Cerebral cortex (tissue), 2 donors: ENCODE measurements around the genes ZFP28, SMIM17, ZNF543, ZNF548, ZNF416, ZNF134, ZNF587B and ZSCAN18.

DNA sequence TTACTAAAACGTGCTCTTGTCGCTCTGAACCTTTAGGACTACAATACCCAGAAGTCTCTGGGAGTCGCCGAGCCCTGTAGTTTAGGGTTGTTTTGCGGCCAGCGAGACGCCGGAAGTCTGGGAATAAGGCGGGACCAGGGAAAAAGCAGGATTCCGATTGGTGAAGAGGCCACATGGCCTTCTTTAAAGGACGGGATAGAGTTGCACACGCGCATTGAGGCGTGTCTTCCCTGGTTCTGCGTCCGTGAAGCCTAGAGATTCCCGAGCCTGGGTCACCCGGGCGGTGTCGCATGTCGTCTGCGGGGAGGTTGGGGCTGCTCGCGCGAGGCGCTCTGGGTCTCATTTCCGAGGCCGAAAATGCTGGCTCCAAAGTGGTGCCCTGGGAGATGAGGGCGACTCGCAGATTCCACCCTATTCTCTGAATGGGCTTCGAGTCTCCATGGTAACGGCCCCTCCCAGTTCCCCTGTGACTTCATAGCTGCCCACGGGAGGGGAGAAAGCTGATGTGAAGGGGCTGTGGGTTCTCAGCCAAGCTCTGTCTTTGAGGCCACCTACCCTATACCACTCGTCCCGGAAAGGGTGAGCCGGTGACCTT, 522 bp upstream of the ZSCAN5A start:
- PRO-cap, 2 experiments, result peak in 1 of 2 experiments; most common plus-strand start position 214 of the sequence (in 1); most common minus-strand start position 108 of the sequence (in 1)

GRCh38 chr19:56538151-56539469, at the start of gene ZFP28:
TSS of gene ZFP28 (plus strand) at chr19:56538948.
- PRO-cap, 2 experiments, result peak in 1 of 2 experiments; most common plus-strand start chr19:56538506 (in 1); most common minus-strand start chr19:56538431 (in 1)

DNA sequence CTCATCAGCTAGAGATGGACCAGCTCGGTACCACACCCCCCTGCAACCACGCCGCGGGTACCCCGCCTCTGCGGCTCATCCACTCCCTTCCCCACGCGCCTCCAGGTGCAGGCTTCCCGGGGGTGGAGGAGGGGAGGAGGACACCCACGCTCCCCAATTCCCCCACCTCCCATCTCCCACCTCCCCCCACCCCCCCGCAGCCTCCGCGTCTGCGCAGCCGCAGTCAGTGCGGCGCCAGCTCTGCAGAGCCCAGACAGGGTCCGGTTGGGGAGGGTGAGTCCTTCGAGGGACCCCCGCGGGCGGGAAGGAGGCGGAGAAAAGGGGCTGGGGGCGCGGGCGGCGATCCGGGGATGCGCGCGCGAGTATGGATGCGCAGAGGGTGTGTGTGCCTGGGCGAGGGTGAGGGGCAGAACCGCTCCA, at the start of gene SMIM17:
Gene SMIM17, plus strand, starts transcription at position 222 of the 420 bp plus-strand sequence.
- PRO-cap, 2 experiments, result peak in 1 of 2 experiments; most common plus-strand start position 226 of the sequence (in 1)

DNA sequence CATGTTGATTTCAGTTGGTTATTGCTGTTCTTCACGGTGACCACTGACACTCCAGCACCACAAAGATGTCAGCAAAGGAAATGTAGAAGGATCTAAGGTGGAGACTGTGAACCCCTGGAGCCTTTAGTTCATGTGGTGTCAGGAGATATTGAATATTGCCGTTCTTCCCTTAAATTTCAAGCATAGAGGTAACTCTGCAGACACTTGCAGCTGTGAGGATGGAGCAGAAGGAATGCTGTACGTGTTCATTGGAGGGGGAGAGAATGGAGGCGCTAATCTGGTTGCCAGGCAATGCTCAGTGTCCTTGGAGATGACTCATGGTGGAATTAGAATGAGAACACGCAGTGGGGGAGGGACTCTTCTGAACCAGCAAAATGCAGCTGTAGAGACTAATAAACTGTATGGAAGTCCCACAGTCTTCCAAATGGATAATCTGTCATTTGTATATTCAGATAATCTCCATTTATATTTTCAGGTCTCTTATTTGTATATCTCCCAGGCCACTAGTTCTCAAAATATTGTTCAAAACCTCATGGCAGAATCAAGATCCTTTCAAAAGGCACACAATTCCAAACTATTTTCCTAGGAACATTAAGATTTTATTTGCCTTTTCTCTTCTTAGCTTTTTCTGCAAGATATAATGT, 21.0 kb upstream of the ZNF835 start:
- PRO-cap, 2 experiments, result peak in 1 of 2 experiments; most common plus-strand start position 334 of the sequence (in 1); most common minus-strand start position 234 of the sequence (in 1)

GRCh38 chr19:56864649-56865193, 24.2 kb upstream of the PEG3 start:
- PRO-cap, 2 experiments, result no peak in any of the 2 experiments

DNA sequence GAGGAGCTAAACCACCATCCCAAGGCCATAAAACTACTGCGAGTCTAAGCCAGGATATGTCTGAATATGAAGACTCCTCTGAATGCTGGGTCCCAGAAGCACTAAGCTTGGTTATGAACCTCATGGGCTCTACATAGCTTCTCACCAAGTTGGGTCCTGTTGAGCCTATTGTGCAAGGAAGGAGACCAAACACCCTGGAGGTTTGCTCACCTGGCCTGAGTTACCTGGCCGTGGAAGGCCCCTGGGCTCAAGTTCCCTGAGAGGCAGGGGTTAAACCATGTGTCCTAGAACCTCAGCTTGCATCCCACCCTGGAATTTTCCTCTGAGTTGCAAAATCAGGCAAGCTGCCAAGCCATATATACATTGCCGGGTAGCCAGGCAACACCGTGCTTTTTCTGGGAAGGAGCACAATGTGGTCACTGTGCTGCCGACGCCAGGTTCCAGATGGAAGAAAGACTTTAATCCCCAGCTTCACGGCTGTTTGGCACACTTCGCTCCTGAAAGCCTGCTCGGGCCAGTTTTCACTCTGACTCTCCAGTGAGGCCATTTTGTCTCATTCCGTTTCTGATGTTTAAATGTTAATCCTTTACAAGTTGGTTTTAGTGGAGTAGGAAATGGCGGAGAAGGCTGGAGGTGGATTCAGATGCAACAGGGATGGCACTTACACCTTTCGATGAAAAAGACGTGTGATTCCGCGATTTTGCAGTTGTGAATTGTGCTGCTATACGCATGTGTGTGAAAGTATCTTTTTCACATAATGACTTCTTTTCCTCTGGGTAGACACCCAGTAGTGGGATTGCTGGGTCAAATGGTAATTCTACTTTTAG, 60.1 kb upstream of the PEG3 start:
- PRO-cap, 2 experiments, result peak in 1 of 2 experiments; most common plus-strand start position 419 of the sequence (in 1)

DNA sequence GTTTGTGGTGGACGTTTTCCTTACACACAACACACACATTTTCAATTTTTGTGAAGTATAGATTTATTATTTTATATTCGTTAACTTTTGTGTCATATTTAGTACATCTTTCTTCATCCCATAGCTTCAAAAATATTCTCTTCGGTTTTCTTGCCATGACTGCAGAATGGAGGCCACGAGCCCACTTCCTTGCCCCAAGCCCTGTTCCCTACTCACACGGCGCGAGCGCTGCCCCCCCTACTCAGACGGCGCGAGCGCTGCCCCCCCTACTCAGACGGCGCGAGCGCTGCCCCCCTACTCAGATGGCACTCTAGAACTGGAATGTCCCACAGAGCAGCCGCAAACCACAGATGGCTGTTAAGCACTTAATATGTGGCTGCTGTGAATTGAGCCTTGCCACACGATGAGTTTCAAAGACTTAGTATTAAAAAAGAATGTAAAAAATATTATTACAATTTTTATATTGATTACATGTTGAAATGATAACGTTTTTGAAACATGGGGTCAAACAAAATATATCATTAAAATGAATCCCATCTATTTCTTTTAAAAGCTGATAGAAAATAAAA, 102.3 kb upstream of the PEG3 start:
- PRO-cap, 2 experiments, result no peak in any of the 2 experiments

- PRO-cap, 2 experiments, result no peak in any of the 2 experiments
Measured at GRCh38 chr19:56969522-56970226, 129.1 kb upstream of the PEG3 start.

DNA sequence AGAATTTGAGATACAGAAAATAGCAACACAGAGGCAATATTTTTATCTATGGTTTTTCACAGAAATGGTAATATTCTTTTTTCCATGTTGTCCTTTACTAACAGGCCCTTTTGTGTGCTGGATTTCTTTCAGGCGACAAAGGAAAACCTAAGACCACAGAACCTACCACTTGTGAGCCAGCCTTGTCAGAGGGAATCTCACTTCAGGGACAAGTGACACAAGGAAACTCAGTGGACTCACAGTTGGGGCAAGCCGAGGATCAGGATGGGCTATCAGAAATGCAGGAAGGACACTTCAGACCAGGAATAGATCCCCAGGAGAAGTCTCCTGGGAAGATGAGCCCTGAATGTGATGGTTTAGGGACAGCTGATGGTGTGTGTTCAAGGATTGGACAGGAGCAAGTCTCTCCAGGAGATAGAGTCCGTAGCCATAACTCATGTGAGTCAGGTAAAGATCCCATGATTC, 19.6 kb upstream of the AURKC start:
- PRO-cap, 2 experiments, result no peak in any of the 2 experiments

DNA sequence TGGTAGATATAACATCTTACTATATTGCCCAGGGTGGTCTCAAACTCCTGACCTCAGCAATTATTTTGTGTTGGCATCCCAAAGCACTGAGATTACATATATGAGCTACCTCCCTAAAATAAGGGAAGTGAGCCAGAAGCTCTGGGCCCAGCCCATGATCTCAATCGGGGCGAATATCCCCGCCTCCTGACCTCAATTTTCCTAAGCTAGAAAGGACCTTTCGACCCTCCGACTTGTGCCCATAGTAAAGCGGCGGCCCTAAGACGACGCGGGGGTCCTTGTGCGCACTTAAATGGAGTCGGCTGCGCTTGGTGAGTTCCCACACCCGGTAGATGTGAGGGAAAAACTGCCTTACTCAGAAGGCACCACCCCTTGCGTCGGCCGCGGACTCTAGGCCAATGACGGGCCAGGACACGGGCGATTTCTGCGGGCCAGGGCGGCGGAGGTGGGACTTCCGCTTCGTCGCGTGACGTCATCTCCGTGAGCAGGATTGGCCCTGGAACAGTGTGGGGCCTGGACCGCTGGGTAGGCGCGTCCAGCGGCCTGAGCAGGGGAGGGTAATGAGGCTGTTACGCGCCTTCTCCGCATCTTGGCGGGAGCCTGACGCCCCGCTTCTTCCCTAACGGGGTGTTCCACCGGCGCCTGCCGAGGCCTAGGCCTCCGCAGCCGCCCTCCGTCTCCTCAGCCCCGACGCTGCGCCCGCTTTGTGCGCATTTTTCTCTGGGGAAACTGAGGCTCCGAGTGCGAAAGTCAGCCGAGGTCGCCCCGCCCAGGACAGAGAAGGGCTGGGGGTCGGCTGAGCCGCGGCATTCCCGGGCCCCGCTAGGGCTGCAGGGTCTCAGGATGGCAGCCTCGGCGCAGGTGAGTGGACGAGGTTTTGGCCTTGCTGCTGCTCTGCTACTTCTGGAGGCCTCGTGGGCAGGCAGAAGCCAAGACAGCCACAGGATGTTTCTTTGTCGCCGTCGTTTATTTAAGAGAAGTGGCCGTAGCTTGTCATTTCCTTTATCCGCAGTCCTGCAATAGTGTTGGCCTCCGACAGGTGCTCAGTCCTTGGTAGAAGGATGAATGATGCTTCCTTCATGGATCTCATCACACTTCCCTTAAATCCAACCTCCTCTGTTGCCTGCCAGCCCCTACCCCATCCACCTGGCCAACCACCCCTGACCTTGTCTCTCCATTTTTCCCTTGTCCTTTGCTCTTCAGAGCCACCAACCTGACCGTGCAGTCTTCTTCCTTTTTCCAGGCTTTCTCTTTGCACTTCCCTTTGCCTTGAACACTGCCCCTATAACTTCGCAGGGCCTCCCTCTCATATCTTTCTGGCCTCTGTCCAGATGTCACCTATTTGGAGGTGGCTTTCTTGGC, at the start of gene ZNF543:
Gene ZNF543, plus strand, starts transcription at position 462 of the 1,362 bp plus-strand sequence.
- PRO-cap, 2 experiments, result peak in 1 of 2 experiments; most common plus-strand start position 475 of the sequence (in 1); most common minus-strand start position 328 of the sequence (in 1)

- PRO-cap, 2 experiments, result peak in 1 of 2 experiments; most common plus-strand start chr19:57390008 (in 1); most common minus-strand start chr19:57389691 (in 1)
Measured at GRCh38 chr19:57389566-57390194, at the start of gene ZNF548. TSS of gene ZNF548 (plus strand) at chr19:57389854.

DNA sequence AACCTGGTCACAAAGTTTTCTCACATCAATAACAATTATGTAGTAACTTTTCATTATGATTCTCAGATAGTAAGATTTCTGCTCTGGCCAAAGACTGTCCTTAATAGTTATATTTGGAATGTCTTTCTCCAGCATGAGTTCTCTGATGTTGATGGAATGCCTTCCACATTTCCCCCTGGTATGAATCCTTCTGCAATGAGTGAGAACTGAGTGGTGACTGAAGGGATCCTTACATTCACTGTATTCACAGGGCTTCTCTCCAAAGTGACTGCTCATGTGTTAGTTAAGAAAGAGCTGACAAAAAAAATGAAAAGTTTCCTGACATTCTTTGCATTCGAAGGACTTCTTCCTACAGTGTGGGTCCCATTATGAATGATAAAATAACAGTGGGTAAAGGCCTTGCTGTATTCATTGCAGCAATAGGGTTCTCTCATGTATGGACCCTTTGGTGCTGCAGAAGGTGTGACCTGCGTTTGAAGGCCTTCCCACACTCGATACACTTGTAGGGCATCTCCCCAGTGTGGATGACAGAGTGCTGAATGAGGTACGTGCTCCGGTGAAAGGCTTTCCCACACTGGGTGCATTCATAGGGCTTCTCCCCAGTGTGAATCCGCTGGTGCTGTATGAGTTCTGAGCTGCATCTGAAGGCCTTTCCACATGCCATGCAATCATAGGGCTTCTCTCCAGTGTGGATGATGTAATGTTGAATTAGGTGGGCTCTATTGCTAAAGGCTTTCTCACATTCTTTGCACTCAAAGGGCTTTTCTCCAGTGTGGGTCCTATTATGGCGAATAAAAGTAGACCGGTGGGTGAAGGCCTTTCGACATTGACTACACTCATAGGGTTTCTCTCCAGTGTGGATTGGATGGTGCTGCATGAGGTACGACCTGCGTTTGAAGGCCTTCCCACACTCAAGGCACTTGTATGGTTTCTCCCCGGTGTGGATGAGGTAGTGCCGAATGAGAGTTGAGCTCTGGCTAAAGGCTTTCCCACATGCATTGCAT, 12.8 kb downstream of the ZNF550 start:
- PRO-cap, 2 experiments, result no peak in any of the 2 experiments

DNA sequence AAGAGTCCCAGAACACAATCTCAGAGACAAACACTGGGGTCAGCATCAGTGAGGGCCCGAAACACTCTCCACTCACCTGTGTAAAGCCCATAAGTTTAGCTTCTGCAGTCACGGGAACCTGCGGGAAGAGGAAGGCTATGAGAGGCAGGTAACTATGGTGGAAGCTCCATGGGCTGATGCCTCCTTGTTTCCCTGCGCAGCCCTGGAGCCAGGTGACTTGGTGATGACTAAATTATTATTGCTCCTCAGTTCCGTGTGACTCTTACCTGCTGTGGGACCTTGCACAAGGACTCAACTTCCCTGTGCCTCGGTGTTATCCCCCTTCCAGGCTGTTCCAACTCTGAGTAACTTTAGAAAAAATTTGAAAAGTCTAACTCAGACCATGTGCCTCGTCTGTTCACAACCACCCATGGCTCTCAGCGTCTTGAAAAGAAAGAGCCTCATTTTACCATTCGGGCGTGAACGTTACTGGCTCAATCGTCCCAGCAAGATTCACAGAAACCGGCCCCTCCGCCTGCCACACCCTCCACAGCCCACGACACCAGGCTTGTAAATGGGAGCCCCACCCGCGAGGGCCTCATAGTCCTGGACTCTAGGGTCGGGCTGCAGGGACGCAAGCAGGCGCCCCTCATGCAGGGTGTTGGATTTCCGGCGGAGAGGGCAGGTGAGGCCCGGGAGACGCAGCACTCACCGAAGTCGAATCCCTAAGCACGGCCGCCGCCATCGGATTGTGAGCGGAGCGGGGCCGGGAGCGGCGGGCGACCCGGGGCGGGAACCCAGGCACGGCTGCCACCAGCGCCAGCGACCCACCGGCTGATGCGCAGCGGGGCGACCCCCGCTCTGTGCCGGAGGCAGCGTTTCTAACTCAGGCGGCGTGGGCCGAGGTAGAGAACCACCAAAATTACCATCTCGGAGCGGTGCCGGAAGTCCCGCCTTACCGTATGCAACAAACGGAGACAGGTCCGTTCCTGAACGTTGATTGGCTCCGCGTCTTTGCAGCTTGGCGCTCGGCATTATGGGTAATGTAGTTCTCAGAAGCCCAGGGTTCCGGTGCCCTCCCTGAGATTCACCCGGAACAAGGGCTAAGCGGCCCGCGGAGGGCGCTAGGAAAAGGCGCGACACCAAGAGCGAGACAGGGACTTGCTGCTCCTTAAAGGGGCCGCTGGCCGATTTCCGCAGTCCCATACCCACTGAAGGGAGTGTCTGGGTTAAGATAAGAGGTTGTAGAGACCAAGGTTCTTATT, at the start of gene ZNF416:
Gene ZNF416, minus strand, starts transcription at position 931 of the 1,244 bp plus-strand sequence.
- PRO-cap, 2 experiments, result peak in 1 of 2 experiments; most common plus-strand start position 1,085 of the sequence (in 1); most common minus-strand start position 928 of the sequence (in 1)

DNA sequence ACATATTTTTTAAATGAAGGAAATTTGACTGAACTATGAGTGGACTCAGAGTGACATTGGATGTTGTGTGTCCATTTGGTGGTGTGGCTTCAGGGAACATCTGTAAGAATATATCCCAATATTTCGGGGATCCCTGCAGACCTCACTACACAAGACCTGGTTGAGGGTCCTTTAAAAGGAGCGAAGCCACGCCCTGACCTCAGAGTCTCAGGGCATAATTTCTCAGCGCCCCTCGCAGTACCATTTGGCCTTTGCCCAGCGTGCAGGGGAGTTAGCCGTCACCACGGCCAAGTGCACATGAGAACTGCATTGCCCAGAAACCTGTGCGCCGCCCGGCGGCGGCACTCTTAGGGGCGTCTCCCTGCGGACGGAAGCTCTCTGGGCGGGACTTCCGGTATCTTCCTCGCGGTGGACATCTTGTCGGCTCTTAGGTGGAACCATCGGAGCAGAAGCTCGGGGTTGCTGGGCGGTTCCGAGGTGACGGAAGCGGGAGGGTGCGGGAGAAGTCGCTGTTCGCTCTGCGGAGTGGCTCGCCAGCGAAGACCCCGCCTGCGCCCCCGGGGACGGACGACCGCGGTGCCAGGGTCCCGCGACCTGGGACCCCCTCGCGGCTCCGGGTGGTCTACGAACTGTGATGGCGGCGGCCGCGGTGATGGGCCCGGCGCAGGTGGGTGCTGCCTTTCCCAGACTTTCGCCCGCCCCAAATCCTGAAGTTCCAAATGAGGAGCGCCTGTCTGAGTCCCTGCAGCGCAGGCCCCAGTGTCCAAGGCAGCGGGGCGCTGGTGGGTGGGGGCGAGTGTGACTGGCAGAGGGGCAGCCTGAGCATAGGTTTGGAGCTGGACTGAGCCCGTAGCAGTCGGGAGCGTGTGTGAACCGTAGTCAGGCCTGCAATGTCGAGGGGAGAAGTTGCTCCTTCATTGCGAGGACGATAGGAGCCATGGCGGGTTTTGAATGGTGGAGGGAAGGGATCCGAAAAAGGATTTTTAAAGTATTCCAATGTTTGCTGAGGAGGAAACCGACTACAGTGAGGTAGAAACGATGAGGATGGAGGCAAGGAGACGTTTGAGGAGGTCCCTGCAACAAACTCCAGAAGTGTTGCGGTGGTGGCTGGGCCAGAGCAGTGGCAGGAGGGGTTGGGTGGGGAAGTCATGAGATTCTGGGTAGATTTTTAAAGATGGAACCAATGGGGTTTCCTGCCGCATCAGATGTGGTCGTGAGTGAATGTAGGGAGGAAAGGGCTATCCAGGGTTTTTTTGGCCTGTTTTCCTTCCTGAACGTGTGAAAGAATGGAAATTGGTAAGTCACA, at the start of gene ZNF134:
Gene ZNF134, plus strand, starts transcription at position 406 of the 1,306 bp plus-strand sequence.
- PRO-cap, 2 experiments, result peak in 1 of 2 experiments; most common plus-strand start position 406 of the sequence (in 1); most common minus-strand start position 293 of the sequence (in 1)

- PRO-cap, 2 experiments, result peak in 1 of 2 experiments; most common plus-strand start chr19:57830312 (in 1)
Measured at GRCh38 chr19:57829607-57830956, at the start of gene ZNF587B. TSS of gene ZNF587B (plus strand) at chr19:57830299.

DNA sequence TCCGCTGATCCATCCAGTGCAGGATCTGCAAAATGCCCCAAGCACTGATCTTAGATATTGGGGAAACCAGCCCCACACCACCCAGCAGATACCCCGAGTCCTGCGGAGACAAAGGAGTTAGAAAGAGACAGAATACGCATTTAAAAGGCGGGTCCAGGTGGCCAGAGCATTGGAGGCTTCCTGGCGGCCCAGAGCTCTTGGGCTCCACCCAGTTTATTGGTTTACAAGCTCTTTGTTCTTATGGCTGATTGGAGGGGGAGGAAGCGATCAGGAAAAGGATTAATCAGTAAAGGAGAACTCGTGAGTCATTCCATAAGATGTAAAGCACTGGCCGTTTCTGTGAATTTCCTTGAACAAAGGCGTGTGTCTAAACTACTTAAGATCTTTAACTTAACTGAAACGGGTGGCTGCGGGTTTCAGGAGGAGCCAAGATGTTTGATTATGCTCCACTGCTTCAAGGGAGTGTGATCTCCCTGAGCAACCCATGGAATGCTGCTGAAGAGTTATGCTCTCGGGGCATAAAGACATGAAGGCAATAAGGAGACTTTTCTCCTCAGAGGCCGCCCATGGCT, 964 bp downstream of the ZNF587 start:
- PRO-cap, 2 experiments, result no peak in any of the 2 experiments

GRCh38 chr19:57867703-57868487, 18.2 kb downstream of the ZNF587 start:
- PRO-cap, 2 experiments, result no peak in any of the 2 experiments

- PRO-cap, 2 experiments, result no peak in any of the 2 experiments
Measured at GRCh38 chr19:57873830-57874474, 14.9 kb downstream of the ZNF814 start.

- PRO-cap, 2 experiments, result peak in 1 of 2 experiments; most common plus-strand start chr19:58097928 (in 1); most common minus-strand start chr19:58098228 (in 1)
Measured at GRCh38 chr19:58097387-58098327, at the start of gene ZSCAN18. TSS of gene ZSCAN18 (minus strand) at chr19:58098231.

DNA sequence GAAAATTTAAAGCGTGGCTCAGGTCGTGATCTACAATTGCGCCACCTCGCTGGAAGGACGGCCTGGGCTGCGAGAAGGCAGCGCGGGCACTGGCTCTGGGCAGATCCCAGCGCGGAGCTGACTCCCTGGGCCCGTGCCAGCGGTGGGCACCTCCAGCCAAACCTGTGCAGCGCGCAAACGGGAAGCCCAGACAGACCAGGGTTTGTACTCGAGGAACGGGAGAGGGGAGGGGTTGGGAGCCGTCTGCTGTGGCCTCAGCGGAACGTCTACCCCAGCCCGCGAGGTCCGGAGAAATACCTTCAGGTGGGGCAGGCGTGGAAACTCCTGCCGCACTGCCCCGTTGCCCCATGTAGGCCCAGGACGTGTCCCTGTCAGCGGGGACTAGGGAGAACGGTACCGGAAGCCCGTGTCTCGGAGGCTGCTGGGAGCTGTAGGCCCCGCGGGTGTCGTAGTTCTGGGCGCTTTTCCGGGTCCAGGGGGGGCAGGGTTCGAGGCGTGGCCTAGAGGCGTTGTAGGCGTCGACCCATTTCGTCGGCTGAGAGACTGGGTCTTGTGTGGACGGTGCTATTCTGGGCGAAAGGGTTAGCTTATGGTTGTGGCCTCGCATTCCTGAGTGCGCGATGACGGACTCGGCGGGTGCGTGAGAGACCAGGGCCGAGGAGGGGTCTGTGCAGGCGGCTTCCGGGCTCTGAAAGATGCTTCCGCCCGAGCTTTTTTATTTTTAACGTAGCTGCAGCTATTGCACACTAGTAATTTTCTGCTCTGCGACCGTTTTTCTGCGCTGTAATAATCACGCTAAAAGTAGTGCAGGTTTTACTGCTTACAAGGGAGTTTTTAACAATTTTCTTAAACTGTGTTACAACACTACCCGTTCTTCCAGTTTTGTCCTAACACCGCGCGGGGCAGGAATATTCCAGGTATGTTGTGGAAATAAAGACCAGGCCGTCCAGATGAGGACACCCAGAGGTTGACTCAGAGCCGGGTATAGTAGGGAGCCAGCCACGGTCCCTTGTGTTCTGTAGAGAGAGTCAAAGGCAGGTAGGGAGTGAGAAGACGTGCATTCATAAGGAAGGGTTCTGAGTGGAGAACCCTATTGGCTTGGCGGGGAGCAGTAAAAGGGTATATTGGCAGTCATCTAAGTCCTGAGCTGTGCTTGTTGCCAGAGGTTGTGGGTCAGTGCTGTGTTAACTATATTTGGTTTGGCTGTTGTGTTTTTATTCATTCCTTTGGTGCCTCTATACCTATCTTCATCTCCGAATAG, 21.4 kb downstream of the ZNF274 start:
- PRO-cap, 2 experiments, result no peak in any of the 2 experiments